HT-29 (cell line): Measurements from ENCODE around the gene HLCS.

GRCh38 chr21:36478042-36479013 is 1.6 kb downstream of the CLDN14 start:
- RAMPAGE, long total RNA, result no peak

- RAMPAGE, long total RNA, result no peak
Observed at GRCh38 chr21:36698194-36698576, 730 bp upstream of the SIM2 start.

DNA sequence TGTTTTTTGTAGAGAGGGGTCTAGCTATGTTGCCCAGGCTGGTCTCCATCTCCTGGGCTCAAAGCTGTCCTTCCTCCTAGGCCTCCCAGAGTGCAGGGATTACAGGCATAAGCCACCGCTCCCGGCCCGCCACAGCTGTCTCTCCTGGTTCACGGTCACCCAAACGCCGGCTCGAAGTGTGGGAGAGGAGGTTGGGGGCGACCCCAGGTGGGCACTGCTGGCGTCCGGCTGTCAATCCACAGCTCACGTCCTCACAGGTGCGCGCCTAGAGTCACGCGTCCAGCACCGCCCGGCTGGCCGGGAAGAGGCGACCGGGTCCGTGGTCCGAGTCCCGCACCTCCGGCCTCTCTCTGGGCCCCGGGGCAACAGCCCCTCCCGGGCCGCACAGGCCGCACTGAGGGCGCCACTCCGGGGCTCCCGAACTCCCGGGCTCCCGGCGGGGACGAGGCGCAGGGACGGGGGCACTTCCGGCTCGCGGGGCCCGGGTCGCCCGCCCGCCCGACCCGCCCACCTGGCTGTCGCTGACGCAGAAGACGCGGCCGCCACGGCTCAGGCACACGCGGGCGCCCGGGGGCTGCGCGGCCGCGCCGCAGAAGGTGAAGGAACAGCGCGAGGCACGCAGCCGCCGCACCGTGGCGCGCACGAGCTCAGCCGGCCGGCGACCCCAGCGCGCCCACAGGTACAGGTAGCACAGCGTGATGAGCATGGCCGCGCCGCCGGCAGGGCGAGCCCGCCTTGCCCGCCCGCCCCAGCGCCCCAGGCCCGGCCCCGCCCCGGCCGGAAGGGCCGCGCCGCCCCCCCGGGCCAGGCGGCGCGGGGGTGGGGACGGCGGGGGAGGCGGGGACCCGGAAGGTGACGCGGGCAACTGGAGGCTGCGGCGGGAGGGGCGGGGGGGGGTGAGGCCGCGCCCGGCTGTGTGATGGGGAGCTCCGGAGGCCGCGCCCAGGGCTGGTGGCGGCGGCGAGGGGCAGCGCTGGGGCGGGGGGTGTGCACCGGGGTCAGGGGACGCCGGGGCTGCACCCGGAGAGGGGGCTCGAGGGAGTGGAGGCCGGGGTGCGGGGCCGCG is at the start of gene HLCS:
Gene HLCS, minus strand, starts transcription at position 737 of the 1,066 bp plus-strand sequence.
- RAMPAGE, long total RNA, result no peak

DNA sequence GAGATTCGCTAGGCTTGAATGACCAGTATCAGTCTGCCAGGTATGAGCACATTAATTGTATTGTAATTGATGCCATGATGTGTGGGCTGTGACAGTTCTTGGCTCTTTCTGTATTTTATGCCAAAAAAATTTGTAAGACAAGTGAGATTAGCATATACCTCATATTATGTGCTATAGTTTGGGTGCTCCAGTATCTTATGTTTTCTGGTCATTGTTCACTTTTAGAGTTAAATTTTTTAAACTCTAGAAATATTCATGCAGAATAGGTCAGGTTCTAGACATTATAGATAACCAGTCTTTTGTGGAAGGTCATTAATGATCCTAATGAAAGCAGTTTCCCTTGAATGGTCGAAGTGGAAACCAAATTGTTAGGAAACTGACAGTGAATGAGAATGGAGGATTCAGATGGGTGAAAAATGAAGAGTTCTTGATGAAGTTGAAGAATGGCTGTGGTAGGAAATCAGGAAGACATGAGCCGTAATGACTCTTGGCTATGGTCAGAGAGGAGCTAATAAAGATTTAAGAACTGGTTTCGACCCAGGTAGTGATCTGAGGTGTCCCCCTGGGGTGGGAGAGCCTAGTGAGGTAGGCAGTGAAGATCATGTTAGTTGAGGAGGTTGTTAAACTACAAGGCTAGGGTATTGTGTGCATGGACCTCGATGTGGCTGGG is 12.2 kb downstream of the TTC3 start:
- RAMPAGE, long total RNA, result no peak

DNA sequence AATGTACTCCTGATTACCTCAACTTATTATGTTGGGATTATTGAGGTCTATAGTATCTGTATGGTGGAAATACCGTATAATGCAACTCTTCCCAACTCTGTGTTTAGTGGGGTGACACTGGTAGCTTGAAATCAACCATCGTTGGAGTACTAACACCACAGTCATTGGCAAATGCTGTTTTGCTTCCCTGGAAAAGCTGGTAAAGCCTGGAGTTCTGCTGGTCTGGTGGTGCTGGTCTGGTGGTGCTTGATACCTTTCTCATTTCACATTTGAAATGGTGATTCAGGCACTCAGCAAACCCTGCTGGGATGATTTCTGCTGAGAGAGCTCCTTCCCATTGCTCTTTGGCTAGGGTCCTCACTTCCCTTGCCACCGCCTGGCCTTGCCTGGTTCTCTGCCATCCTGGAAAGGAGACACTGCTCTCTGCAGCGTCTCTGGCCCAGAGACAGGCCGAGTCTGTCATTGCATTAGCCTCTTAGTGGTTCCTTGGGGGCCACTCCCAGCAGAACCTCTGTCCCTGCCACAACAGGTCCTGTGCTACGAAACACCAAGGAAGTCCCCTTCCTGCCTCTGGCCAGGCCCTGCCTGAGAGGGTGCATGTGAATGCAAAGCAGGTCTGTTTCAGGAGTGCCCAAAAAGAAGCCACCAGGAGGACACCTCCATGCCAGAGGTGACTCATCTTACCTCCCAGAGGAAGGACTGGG is 59.9 kb downstream of the VPS26C start:
- RAMPAGE, long total RNA, result no peak

GRCh38 chr21:37365260-37366308 is 989 bp upstream of the DYRK1A start:
- RAMPAGE, long total RNA, result no peak

GRCh38 chr21:37382037-37382462 is 15.5 kb downstream of the DYRK1A start:
- RAMPAGE, long total RNA, result no peak

GRCh38 chr21:37387848-37388291 is 21.3 kb downstream of the DYRK1A start:
- RAMPAGE, long total RNA, result no peak

- RAMPAGE, long total RNA, result no peak
Observed at GRCh38 chr21:37425191-37426355, 59.0 kb downstream of the DYRK1A start.

DNA sequence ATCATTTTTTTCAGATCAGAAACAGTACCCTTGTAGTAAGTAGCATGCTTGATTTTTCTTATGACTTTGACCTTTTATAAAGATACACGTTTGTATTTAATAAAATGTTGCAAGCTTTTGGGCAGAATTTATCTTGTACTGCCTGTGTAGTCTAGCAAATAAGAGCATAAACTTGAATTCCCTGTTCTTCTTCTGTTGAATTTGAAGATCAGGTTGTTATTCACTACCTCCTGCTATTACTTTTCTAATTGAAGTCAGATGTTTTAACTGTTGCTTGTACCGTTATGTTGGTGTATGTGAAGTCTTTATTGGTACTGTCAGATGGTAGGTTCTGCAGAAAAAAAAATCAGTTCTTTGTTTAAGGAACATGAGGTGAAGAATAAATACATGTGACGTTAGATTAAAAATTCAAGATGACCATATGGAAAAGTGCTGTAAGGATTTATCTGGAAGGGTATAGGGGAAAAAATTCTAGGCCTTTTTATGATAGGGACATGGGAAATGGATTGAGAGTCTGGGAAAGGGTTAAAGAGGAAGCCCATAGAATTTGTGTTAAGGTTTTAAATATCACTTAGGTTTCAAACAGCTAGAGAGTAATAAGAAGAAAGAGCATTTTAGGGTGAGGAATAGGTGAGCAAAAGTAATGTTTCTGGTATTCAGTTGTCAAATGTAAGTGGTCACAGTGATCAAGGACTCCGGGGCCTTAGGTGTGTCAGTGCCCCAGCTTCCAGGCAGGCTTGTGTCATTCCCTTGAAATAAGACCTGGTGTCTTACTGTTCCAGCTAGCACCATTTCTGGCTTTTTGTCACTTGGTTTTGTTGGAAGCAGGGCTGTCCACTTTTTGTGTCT is 69.3 kb downstream of the DYRK1A start:
- RAMPAGE, long total RNA, result no peak

DNA sequence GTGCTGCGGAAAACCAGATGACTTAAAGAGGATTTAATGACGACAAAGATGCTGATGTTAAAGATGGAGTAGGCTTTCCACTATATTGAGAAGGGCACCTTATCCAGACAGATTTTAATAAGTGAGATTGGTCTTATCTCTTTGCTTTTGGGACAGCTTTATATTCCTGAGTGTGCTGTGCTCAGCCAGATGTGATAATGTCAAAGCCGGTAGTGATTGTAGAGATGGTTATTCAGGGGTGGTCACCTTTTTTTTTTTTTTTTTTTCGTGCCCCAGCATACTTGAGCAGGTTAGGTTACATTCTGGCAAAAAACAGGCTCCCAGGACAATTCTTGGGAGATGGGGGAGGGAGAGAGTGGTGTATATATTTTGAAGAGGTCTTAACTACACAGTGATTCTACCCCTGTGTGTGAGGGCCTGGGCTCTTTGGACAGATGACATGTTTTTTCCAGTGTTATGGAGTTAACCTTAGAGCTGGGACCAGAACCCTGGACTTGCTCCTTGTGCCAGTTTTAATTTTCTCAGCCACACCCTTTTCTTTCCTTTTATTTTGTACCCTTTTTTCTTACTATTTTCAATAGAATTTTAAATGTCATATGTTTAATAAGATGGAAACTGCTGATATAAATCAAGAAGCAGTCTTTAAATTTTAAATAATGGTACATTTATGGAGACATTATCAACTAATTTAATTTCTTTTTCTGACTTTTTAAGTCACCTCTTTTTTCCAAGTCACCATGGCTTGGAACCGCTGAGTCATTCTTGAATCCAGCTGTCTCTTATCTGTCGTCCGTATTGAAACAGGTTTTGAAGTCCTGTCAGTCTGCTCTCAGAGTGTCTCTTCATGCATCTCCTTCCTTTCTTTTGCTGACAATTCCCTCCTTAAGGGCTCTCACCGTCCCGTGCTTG is 88.5 kb downstream of the DYRK1A start:
- RAMPAGE, long total RNA, result no peak

- RAMPAGE, long total RNA, result no peak
Observed at GRCh38 chr21:37472627-37473018, 106.0 kb downstream of the DYRK1A start.

DNA sequence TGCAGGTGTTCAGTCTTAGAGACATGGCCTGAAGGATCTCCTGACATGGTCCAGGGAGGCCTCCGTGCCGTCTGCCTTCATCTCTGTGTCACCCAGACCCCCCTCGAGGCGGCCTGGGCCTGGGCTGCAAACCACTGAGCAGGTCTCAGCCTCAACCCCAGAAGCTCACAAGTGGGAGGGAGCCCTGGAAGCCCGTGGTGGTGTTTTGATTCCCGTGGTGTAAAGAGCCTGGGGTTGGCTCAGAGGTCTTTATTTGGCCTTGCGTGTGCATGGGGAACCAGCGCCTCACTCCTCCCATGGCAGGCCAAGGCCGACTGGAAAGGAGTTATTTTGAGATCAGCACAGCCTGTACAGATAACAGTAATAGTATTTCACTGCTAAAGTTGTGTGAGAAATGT is 186.4 kb downstream of the DYRK1A start:
- RAMPAGE, long total RNA, result no peak

DNA sequence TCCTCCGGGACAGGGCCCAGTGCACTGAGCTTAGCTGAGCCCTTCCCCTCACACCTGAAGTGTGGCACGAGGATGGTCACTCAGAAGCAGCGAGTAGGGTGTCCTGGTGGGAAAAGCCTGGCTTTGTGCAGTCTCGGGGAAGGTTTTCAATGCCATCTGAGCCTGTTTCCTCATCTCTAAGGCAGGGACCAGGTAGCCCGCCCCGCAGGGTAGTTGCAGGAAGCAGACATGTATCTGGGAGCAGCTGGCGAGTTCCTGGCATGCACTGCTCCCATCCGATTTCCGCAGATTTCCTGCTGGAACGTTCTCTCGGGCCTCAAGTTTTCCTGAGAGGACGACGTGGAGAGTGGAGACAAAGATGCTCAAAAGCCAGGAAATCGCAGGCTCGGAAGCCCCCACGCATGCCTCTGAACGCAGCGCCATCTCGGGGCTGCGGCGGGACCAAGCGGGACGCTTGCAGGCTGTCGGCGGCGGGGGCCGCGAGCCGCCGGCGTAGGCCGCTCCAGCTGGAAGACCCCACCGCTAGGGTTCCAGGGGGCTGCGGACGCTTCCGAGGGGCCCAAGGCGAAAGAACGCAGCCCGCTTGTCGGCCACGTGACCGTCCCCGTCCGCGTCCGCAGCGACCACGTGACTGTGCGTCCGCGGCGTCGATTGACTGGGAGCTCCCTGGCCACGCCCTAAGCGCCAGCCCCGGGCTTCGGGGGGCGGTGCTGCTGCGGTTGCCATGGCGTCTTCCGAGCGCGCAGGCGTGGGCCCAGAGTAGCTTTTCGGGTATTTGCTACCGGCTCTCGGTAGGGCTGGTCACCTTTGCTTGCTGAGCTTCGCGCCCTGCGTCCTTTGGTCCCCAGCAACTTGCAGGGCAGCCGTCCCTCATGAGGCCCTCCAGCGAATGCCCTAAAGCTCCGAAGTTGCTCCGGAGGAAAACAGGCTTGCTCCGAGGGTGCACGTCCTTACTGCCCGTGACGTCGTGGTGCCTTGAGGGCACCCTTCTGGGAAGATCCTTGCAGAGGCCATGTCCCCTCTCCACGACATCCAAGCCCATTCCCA is 197.0 kb downstream of the DYRK1A start:
- RAMPAGE, long total RNA, result no peak

- RAMPAGE, long total RNA, result no peak
Observed at GRCh38 chr21:37658605-37659587, 257.4 kb downstream of the KCNJ6 start.

DNA sequence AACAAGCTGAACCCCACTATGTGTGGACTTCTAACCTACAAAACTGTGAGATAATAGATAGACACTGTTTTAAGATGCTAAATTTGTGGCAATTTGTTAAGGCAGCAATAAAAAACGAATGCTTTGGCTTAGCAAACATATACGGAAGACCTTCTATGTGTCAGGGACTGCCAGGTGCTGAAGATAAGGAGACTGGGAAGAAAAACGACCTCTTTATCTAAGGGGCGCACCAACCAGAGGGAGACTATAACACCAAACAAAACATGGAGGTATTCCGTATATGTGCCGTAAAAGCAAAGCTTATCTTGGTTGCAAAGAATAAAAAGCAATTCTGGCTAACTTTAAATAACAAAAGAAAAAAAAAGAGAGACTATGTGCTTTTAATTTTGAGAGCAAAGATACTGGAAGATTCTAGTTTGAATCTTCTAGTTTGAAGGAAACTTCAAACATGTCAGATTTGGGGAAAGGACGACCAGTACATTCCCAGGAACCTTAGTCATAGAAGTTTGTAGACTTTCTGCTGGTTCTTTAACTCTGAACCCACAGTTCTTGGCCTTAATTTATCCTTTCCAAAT is 167.0 kb upstream of the KCNJ15 start:
- RAMPAGE, long total RNA, result no peak

- RAMPAGE, long total RNA, result no peak
Observed at GRCh38 chr21:38170306-38170698, 86.5 kb upstream of the KCNJ15 start.

DNA sequence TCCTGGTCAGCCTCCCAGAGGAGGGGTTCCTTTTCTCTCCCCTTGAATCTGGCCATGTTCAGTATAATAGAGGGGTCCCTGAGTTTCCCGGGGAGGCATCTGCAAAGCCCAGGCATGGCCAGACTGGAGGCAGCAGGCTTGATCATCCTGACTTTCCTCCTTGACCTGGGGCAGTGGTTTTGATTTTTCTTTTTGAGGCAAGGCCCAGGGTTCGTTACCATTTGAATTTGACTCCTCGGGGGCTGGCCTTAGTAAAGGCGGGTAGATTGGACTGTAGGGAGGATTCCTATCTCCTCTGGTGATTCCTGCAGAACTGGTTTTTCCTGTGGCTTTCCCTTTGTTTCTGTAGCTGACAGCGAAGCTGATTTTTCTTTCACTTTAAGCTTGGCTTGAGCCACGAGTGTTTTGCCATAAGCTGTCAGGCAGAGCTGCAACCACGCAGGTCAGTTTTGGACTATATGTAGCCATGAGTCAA is 28.8 kb upstream of the KCNJ15 start:
- RAMPAGE, long total RNA, result no peak

- RAMPAGE, long total RNA, result no peak
Observed at GRCh38 chr21:38376276-38377074, 119.7 kb downstream of the KCNJ15 start.

- RAMPAGE, long total RNA, result no peak
Observed at GRCh38 chr21:38460368-38460990, 37.8 kb downstream of the ERG start.